ENCODE measurements around a stretch of chr5.

DNA sequence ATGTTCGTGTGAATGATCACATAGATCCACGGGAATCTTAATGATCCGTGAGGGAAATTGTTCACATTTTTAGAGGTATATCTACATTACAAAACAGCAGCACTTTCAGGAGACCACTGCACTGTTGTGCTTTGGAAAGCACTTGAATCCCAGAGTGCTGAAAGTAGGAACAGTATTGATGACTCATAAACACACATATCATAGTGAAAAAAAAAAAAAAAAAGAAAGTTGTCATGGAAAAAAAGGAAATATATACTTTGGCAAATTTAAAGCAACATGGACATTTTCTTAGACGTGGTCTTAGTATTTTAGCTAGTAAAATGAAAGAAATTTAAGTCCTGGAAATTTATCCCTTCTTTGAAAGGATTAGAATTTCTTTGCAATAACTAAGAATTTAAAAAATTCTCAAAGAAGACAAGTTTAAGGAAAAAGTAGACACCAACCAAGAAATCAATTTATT, 55.4 kb downstream of the ADGRV1 start:
- PRO-cap = no peak

GRCh38 chr5:90642836-90643350, 84.3 kb downstream of the ADGRV1 start:
- PRO-cap = no peak

GRCh38 chr5:90866801-90867392, 308.3 kb downstream of the ADGRV1 start:
- PRO-cap = no peak

- PRO-cap = no peak
Observed at GRCh38 chr5:90877063-90877375, 318.4 kb downstream of the ADGRV1 start.

GRCh38 chr5:91357223-91357761, 25.8 kb downstream of the ARRDC3 start:
- PRO-cap = no peak

GRCh38 chr5:92371599-92371991, 988.5 kb upstream of the ARRDC3 start:
- PRO-cap = no peak

GRCh38 chr5:93572859-93573662, 10.0 kb upstream of the NR2F1 start:
- PRO-cap = no peak

DNA sequence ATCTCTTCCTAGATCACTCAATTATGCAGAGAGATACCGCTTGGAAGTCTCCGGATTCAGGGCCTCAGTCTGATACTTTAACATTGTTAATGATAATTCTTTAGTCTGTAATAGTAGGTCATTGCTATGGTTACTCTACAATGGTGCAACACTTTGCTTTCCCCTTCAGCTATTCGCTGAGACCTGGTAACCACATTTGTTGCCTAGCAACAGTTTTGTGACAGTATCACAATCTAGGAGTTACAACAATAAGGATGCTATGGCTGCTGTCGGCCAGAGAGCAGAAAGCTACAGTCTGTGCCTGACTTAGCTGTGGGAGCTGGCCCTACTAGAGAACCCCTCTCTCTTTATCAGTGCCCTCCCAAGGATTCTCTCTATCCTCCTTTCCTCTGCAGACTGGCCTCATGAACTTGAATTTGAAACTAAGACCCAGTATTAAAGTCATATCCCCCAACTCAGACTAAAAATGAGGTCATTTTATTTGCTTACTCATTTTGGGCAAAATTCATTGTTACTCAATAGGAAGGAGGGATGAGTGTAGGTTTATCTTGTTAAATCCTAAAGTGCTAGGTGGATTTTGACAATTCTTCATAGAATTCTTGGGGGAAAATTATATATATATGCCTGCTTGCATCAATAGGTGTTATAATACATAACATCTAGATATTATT, 39.4 kb downstream of the NR2F1 start:
- PRO-cap = no peak

GRCh38 chr5:94617912-94618422, 437 bp downstream of the KIAA0825 start:
- PRO-cap = no peak

DNA sequence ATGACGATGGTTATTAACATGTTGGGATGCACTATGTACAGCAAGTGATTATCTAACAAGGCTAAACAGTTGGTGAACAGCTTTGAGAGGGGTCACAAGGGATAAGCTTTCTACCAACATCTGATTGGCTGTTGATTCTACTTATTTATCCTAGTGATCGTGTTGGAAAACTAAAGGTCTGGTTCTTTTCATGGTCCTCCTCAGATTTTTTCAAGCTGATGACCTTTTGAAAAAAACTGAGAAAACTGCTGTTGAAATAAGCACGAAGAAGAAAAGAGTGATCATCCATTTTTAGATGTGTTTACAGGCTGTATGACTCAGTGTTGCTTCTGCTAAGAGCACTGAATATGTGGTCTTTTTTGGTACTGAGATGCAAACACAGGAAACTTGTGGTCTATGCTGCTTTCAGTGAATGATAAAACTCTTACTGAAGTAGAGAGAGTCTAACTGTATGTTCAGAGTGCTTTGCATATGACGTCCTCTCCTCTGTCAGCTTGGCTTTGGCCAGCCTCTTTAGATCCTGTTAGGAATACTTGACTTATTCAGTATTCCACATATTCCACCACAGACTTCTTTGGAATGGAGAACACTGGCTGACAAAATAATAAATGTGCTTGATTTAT, 174.8 kb downstream of the SLF1 start:
- PRO-cap = no peak

DNA sequence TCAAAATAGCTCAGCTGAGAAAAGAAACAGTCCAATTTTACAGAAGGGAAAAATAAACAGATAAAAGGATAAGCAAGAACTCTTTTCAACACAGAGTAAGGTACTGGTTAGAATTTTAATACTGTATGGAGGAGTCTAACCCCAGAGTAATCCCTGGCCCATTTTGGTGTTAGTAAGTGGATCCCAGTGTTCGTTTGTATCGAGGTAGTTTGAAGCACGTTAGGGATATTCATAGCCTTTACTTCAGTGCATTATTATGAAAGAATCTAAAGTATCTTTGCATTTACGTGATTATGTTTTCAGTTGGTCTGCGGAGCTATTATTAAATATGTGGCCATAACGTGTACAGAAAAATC, 912 bp upstream of the RHOBTB3 start:
- PRO-cap = no peak

DNA sequence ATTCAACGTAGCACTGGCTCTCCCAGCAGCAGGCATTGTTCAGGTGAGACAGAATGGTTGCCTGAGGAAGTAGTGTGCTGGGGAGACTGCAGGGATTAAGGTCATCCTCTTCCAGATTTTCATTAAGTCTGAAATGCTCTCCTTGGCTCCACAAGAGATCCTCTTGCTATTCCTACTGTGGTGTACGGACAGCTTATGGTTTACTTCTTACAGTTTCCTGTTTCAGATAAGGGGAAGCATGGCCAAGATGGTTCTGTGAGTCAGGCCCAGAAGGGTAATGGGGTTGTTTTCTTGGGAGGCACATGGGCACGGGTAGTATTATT, 43.0 kb downstream of the GLRX start:
- PRO-cap = no peak

- PRO-cap = no peak
Observed at GRCh38 chr5:95783514-95784294, 38.8 kb downstream of the GLRX start.

DNA sequence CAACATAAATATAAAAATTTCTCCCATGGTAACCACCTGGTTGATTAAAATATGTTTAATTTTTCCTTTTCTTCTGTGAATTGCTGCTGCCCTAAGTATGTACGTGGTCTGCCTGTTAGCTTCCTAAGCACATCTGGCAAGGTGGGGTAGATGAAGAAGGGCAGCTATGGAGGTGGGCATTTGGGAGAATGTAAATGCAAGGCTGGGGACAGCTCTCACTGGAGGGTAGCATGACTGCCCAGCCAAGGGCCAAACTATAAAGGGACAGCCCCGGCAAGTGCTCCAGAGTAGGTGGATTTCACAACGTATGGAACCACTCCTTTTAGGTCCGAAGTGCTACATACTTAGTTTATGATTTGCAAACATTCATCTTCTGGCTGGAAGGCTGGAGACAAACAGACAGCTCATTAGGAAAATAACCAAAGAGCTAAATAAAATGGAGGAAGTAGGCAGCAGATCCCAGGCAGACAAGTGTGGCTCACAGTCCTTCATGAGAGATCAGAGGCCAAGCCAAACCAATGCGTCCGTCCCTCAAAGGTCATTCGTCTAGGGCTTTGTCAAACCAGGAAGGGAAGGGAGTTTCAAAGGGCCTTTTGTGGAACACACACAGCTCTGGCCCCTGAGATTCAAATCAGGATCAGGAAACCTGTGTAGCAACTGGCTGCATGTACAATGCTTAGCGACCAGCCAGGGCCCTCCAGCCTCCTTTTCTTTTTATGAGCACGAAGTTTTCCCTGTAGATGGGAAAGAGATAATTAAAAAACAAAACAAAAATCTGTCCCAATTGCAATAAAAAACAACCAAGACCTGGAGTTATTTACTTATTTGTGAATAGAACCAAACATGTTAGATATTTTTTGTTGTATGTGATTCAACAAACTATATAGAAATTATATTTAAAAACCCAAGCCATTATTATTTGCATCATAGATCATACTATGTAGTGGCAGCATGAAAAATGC, 42.6 kb upstream of the GLRX start:
- PRO-cap = no peak

DNA sequence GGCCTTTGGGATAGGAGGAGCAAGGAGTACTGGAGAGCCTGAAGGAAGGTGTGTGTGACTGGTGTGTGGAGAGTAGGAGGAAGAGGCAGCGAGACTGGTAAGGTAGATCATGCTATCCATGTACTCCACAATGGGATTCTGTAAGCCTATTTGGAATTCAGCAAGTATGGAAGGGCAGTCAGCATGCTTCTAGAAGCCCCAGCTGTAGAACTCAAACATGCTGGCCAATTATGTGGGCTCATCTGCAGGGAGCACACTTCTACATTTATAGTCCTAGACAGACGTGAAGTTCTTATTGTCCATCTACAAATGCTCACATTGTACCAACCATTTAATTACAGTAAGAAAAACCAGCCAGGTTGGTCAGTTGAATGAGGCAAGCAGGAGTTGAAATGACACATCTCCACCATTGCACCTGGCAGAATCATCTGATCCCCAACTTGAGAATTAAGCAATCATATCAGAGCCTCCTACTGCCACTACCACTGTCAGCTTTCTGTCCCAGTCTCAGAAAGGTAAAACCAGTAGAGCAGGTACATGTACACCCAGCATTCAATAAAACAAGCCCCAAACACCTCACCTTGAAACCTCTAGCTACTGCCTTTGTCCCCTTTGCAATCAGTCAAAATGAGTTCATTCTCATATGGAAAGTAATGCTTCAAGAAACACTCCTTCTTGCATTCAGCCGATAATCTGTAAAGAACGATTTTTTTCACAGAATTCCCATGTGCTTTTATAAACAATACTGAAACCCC, 60.9 kb upstream of the GLRX start:
- PRO-cap = no peak

GRCh38 chr5:95895259-95895914, 66.3 kb downstream of the ELL2 start:
- PRO-cap = no peak

DNA sequence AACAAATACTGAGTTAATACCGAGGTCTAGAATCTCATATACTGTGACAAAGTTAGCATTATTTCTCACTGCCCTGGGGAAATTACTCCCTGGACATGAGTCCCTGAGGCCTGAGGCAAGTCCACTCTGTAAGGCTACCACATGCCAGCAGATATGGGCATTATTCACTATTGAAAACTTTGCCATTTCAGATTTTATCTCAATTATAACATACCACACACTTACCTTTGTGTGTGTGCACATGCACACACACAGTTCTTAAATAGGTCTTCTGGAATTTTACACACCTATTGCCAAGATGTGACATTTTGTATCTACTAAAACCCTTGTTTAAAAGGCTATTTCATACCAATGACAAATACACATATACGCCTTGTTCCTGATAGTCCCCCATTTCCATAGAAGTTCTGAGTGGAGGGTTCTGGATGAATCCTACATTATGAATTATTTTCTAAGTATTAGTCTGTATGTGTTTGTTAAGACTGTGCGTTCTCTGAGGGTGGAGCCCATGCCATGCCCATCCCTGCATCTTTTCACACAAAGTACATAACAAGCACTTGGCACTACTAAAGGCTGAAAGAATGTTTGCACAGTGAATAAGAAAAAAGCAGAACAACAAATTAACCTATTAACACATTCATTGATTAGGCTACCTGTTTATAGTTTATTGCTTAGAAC, 22.7 kb downstream of the ELL2 start:
- PRO-cap = no peak

DNA sequence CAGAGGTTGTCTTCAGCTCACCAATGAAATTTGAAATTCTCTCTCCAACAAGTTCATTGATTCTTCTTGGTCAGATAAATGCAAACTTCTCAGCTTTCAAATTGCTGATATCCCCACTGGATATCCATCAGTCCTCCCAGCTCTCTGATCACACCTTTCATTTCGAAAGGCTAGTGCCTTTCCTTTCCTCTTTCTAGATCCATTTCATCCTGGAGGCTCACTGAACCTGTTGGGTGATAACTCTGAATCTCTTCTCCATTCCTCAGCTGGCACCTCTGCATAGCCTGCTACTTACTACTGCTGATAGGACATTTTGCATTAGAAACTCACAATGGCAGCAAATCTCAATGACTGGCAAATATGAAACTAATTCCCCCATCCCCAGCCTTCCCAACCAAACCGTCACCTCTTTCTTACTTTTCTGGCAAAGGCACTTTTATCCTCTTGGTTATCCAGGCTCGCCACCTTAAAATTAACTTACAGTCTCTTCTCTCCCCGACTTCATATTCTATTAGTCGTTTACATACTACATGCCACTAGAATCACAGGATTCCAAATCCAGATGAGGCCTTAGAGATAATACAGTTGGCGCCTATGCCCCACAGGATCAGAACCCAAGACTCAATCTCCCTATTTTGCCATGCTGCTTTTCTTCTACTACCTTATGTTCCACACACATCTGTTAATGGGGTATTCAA, 16.7 kb downstream of the ELL2 start:
- PRO-cap = no peak

GRCh38 chr5:95955464-95956546, 5.8 kb downstream of the ELL2 start:
- PRO-cap = no peak

- PRO-cap = no peak
Observed at GRCh38 chr5:96068082-96068845, 106.6 kb upstream of the ELL2 start.

Measured in mesenteric fat pad (tissue), 1 donor.